Calu3 (cell line): Measurements from ENCODE around the genes CTSW, CCDC85B and B4GAT1.

DNA sequence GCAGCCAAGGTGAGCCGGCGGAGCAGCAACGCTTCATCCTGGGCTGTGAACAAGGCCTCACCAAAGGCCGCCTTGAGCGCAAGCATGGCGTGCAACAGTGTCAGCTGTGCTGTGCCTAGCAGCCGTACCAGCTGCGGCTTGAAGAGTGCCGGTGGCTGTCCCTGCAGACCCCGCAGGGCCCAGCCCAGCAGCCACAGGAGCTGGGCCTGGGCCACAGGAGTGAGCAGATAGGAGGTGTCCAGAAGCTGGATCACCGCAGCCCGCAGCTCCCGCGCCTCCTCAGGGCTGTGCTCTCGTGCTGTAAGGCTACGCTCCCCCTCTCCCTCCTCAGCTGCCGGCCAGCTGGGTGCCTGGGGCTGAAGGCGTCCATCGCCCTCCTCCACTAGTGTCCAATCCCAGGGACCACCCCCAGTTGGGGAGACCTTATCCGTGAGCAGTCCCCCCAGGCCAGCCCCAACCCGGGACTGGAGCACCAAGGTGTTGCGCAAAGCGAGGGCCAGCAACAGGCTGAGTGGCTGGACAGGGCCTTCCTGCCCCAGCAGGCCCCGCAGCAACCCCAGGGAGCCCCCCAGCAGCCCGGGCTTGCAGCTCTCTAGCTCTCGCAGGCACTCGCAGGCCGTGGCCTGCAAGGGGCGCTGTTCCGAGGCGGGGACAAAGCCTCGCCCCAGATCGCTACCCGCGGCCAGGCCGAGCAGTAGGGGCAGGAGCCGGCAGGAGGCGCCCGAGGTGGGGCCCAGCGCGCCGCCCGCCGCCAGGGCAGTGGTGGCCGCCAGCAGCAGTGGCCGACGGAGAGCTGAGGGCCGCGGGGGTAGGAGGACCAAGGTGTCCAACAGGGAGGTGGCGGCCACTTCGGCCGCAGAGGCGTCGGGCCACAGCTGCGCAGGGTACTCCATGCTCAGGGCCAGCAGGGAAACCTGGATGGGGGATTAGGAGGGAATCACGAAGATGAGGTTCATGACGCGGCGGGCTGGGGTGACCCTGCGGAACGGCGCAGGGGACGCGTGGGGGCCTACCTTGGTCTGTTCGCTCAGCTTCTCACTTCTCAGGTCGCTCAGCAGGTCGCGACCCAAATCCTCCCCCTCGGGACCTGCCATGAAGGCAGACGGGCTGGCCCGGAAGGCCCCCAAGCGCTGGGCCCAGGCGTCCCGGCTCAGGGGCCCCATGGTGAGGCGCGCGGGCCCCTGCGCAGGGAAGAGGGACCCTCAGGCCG is 942 bp downstream of the AP5B1 start:
- PRO-cap, result unidirectional peak, plus-strand start at position 778 of the sequence

- PRO-cap, result bidirectional peak, plus-strand start at chr11:65817967, minus-strand start at chr11:65817977; unidirectional peak, minus-strand start at chr11:65818066; unidirectional peak, minus-strand start at chr11:65818235
Measured at GRCh38 chr11:65817778-65818583, 15.8 kb upstream of the SNX32 start.

- PRO-cap, result no peak
Measured at GRCh38 chr11:65855863-65856394, 2.1 kb downstream of the CFL1 start.

DNA sequence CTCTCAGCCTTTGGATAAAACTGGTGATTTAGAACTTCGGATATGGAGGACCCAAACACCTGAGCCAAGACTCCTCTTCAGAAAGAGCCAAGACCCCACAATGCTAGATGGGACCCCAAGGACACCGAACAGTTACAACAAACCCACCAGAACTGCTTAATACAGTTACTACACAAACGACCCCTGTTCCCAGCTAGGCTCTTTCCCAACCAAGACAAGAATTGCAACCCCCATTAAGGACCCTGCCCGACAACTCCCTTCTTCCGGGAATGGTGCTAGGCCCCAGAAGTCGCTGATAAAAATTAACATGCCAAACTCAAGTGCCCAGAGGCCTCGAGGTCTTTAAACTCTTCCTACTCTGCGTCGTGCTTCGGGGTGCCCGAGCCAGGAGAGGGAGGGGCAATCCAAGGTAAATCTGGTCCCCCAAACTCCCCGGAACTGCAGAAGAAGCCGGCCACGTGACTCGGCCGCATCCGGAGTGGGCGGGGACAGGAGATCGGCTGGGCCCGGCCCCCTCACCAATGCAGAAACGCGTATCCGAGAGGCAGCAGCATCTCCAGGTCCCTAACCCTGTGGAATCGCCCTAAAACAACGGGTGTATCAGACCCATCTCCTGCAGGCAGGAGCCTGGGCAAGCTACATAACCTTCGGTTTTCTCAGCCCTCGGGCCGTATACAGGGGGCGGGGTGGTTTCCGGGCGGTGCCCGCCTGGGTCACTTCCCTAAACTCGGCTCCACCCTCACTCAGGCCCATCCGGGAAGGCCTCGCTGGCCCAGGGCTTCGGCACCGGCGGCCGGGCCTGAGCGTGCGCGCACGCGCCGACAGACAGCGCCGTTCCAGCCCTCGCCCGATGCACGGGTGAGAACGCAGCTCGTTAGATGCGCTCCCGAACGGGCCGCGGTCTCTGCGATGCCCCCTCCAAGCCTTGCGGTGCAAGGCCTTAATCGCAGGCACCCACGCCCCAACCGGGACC is 1.1 kb downstream of the CFL1 start:
- PRO-cap, result bidirectional peak, plus-strand start at position 786 of the sequence, minus-strand start at position 440 of the sequence

GRCh38 chr11:65879508-65880098 is at the start of gene CTSW:
CTSW (plus strand) TSS chr11:65879837.
- PRO-cap, result no peak

- PRO-cap, result bidirectional peak, plus-strand start at chr11:65890674, minus-strand start at chr11:65890497
Measured at GRCh38 chr11:65890379-65890766, at the start of gene CCDC85B. CCDC85B (plus strand) TSS chr11:65890673.

DNA sequence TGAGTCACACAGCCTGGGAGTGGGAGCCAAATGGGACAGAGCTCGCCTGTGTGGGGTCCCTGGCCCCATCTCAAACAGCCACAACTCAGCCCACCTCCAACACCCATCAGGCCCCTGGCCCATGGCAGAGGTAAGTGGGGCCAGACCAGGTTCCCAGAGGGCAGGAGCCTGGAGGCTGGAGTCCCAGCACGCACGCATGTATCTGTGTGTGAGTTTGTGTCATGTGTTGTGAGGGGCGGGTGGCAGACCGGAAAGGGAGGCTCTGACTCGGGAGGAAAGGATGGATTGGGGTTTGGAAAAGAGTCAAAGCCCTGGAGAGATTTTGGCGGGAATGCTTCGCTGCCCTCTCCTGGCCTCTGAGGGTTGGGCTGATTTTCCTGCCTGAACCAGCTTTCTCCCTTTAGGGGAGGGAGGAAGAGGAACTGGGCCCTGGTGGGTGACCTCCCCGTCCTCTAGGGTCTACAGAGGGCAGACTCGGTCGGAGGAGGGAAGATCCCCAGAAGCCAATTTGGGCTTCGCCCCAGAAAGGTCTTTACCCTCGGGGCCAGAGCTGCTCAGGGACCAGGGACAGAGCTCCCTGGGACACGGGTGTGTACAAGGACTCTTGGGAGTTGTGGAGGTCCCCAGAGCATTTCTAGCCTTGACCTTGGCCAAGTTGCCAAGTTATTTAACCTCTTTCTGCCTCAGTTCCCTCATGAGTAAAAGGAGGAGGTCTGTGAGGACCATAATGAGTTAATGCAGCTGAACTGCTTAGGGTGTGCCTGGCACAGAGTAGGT is 7.1 kb downstream of the C11orf68 start:
- PRO-cap, result bidirectional peak, plus-strand start at position 392 of the sequence, minus-strand start at position 198 of the sequence

DNA sequence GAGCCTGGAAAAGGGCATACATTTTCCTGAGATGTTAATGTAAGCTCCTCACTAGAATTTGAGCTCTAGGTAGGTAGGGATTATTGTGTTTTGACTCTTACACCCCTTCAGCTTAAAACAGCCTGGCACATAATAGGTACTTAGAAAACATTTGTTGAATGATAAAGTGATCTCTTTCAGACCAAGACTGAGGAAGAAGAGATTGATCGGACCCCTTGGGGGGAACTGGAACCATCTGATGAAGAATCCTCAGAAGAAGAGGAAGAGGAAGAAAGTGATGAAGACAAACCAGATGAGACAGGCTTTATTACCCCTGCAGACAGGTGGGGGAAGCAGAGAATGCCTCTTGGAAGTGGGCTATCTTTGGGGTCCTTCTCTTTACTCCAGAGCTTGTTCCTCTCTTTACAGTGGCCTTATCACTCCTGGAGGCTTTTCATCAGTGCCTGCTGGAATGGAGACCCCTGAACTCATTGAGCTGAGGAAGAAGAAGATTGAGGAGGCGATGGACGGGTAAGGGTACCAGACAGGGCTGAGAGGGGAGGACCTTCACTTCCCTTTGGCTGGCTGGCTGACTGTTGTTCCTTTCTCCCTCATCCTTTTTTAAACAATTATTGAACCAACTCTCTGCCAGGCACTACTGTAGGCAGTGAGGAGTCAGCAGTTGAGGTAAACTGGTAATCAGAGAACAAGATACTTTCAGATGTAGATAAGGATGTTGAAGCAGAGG is 6.7 kb upstream of the PACS1 start:
- PRO-cap, result no peak

- PRO-cap, result unidirectional peak, plus-strand start at chr11:66069677
Measured at GRCh38 chr11:66069330-66069957, 628 bp upstream of the PACS1 start.

DNA sequence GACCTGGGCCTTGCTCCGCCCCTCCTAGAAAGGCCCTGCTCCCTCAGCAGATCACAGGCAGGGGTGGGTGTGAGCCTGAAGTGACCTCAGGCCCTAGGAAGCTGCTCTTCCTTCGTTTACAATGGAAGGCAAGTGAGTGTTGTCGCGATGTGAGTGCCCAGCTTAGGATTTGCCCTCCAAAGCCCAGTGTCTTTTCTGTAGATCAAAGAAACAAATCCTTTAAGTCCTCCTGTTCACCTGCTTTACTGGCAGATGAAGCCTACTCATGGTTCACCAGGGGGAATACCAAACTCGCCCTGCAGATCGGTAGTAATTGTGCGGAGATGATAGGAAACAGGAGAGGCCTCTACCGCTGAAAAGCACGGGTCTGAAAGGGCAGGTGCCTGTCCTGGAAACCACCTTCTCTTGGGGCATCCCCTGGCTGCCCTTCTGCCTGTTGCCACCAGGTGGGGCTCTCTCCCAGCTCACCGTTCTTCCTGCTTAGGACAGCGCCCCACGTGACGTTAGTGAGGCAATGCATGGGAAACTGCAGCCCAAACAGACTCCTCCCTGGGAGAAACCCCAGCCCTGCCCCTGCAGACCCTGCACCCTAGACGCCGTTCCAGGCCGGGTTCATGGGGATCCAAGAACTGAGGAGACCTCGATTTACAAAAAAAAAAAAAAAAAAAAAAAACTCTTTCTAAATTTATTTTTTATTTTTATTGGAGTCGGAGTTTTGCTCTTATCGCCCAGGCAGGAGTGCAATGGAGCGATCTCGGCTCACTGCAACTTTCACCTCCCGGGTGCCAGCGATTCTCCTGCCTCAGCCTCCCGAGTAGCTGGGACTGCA is 34.9 kb upstream of the KLC2 start:
- PRO-cap, result unidirectional peak, plus-strand start at position 445 of the sequence

GRCh38 chr11:66230118-66230670 is 27.3 kb upstream of the KLC2 start:
- PRO-cap, result no peak

GRCh38 chr11:66267691-66268504 is 541 bp upstream of the RAB1B start:
- PRO-cap, result unidirectional peak, plus-strand start at chr11:66267776; bidirectional peak, plus-strand start at chr11:66268639, minus-strand start at chr11:66268411

- PRO-cap, result no peak
Measured at GRCh38 chr11:66317718-66318825, 1.2 kb upstream of the CD248 start.

GRCh38 chr11:66347354-66348521 is at the start of gene B4GAT1:
B4GAT1 (minus strand) TSS chr11:66347629.
- PRO-cap, result bidirectional peak, plus-strand start at chr11:66347800, minus-strand start at chr11:66347619; bidirectional peak, plus-strand start at chr11:66348116, minus-strand start at chr11:66348023

- PRO-cap, result no peak
Measured at GRCh38 chr11:66480513-66480833, 239 bp downstream of the DPP3 start.

- PRO-cap, result bidirectional peak, plus-strand start at chr11:66617164, minus-strand start at chr11:66617038
Measured at GRCh38 chr11:66616720-66617786, 623 bp downstream of the RBM14 start.

GRCh38 chr11:66637669-66638562 is 587 bp upstream of the RBM4 start:
- PRO-cap, result bidirectional peak, plus-strand start at chr11:66638706, minus-strand start at chr11:66638395

GRCh38 chr11:66650010-66650491 is 11.5 kb downstream of the RBM4 start:
- PRO-cap, result no peak

DNA sequence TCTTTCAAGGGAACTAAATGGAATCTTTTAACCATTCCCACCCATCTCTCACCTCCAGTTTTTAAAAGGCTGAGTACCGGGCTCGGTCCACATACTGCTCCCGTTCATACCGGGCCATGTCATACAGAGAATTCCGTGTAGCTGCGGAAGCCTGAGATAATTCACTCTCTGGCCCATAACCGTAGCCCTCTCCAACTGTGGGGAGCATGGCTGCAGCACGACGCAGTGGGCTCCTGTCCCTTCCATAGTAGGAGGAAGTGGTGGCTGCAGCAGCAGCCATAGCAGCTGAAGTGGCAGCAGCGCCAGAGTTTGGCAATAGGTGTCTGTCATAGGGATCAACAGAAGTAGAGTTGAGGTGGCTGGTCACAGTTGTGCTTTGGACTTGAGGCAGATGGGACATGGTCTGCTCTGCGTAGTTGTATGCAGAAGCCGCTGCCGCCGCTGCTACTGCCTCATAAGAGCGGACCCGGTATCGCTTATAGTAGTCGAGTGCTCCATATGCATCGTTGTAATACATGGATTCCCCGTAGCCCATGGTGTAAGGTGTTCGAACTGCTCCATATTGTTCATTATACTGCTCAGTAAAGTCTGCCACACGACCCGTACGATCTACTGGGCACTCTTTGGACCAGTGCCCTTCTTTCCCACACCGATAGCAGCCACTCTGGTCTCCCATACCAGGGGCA is 9.0 kb downstream of the RBM4B start:
- PRO-cap, result no peak

- PRO-cap, result no peak
Measured at GRCh38 chr11:66722890-66723411, 6.1 kb downstream of the SPTBN2 start.